Metastatic Pancreatic Carcinoma in the Ovary (tissue), 1 donor: ENCODE data around the genes CDX2 and SLC7A1.

- PRO-cap, result no peak
Measured at GRCh38 chr13:27621993-27622615, 412 bp downstream of the POLR1D start.

DNA sequence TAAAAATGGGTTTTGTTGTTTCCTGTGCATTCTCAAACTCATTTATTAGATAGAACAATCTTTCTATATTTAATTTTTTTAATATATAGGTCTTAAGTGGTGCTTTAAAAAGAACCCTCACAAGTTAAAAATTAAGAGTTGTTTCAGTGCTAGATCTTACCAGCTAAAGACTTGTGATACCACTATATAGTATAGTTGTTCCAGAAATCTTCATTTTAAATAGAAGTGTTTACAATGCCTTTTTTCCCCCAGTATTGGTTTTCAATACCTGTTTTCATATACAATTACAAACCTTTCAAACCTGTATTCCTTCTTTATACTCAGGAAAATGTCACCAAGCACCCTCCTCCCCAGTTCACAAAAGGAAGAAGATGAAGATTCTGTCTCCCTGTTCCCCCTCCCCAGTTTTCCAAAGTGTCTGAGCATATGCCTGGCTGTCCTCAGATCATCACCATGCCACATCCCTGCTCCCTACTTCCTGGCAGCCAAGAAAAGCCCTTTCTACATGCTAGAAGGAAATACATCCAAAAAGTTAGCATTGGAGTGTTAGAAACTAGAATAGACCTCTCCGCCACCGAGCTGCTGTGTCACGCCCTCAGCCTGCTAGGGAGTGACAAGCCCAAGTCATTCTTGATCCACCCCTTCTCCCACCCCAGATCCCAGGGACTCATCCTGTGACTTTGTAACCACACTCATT is 45.0 kb downstream of the POLR1D start:
- PRO-cap, result no peak

DNA sequence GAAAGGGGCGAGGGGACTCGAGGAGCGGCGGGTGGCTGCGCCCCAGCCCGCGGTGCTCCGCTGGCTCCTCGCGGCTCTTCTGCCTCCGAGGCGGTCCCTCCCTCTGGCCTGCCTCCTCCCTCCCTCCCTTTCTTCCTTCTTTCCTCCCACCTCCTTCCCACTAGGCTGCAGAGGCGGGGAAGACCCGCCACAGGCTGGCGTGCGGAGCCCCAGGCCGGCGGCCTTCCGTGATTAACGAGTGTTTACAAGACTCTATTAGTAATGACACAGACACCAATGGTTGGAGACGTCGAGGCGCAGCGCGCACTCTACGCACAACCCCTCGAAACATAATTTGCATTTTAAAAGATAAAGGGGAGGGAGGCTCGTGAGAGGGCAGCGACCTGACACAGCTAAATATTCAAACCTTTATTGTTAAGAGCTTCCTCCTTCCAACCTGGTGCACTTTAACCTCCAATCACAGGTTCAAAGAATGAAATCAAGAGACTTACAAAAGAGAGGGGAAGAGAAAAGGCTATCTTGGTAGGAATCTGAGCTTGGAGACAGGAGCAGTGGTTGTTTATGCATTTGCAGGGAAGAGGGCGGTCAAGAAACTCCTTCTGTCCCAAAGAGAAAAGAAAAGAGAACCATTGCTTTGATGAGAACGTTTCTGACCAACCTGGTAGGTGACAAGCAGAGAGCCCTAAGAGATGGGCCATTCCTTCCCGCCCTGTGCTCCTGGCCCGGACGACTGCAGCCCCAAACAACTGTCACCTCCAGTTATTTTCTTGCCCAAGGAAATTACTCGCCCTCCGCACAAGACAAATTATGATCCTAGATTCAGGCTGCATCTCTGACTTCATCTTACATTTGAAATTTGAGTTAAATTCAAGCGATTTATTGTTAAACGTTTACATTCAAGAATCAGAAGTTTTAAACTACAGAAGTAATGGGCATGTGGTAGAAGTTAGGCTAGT is at the start of gene CDX2:
CDX2 (minus strand) TSS at position 233 of the 956 bp plus-strand sequence.
- PRO-cap, result bidirectional peak, plus-strand start at position 170 of the sequence, minus-strand start at position 81 of the sequence; bidirectional peak, plus-strand start at position 276 of the sequence, minus-strand start at position 229 of the sequence

DNA sequence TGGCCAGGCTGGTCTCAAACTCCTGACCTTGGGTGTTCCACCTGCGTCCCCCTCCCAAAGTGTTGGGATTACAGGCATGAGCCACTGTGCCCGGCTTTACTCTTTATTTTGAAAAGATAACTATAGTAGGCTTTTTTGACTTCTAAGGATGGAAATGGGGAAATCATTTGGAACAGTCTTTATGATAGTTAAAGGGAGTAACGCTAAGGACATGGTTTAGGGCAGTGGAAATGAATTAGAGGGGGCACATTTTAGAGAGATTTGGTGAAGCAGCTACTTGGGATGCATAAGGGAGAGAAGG is 21.8 kb downstream of the PAN3 start:
- PRO-cap, result no peak

DNA sequence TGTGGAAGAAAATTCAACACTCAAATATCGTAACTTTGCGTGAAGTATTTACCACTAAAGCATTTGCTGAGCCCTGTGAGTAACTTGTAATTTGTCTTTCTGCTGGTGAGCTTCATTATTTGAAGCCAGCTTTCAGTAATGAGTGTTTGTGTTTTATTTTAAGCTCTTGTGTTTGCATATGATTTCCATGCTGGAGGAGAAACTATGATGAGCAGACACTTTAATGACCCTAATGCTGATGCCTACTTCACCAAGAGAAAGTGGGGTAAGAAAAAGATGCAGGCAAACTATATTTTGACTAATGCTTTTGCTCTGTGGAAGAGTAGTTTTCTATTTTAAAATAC is 128.8 kb downstream of the PAN3 start:
- PRO-cap, result no peak

DNA sequence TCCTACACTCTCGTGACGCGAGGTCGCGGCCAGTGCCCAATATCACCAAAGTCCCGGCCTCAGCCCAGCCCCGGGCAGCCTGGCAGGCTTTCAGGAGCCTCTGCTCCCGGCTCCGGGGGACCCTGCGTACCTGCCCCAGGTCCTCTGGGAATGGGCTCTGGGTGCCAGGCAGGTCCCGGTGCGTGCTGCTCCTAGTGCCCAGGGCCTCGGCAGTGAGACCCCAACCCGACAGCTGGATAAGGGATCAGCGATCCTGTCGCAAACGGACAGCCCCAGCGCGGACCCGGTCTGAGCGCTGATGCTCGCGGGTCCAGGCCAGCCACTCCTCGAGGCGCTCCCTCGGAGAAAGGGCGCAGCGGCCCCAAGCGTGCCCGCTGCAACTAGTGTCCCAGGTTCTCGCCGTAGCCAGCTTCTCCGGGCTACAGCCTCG is 659 bp downstream of the FLT1 start:
- PRO-cap, result no peak

DNA sequence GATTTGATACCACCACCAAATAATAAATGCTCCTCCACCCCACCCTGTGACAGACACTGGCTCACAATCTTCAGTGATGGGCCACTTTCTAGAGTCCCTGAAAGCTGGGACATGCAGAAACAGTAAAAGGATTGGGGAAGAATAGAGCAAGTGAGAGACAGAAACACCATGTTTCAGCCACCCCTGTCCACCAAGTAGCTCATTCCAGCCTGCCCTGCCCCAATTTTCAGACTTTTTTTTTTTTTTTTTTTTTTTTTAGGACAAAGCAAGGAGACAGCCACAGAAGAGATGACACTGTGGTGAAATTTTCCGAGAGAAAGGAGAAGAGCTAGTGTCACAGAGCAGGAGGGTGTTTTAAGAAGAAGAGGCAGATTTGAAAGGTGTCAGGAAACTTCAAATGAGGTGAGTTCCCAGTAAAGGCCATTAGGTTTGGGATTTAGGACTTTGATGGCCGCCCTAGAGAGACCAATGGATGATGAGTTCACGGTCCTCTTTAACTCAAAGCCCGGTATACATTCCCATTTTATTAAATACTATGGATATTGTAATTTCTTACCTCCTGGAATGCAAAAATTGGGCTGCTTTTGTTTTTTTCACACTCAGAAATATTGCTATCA is 1.4 kb downstream of the SLC46A3 start:
- PRO-cap, result no peak

- PRO-cap, result no peak
Measured at GRCh38 chr13:28719953-28720388, 1.2 kb upstream of the SLC46A3 start.

- PRO-cap, result bidirectional peak, plus-strand start at chr13:29428626, minus-strand start at chr13:29428376; unidirectional peak, minus-strand start at chr13:29428672
Measured at GRCh38 chr13:29428152-29429290, 167.0 kb downstream of the SLC7A1 start.

GRCh38 chr13:29464164-29464789 is 131.2 kb downstream of the SLC7A1 start:
- PRO-cap, result no peak

DNA sequence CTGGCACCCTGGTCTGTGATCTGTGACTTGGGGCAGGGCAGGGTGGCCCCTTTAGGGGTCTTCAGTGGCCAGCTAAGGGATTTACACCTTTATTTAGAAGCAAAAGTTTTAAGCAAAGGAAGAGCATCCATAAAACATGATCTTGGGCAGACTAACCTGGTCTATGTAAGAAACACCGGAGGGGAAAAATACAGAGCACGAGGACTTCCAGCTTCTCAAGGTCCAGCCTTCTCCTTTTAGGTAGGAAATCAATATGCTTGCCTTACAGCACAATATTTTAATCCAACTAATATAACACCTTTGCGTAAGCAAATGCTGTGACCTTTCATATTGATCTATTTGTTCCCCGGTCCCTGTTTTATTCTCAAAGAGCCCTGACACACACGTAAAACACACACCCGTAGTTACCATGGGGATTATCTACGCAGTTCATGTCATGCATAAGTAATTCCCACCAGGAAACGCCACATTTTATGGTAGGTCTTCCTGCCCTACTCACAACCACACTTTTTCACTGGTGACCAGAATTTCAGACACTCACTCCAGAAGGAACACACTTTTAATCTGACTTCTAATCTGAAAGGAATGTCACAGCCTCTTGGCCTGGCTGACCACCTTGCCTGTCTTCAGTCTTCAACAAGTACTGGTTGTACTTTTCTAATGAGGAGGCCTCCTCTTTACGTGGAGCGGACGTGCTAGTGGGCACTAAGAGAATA is 46.9 kb downstream of the SLC7A1 start:
- PRO-cap, result no peak

GRCh38 chr13:29589767-29590269 is 5.7 kb downstream of the SLC7A1 start:
- PRO-cap, result no peak

DNA sequence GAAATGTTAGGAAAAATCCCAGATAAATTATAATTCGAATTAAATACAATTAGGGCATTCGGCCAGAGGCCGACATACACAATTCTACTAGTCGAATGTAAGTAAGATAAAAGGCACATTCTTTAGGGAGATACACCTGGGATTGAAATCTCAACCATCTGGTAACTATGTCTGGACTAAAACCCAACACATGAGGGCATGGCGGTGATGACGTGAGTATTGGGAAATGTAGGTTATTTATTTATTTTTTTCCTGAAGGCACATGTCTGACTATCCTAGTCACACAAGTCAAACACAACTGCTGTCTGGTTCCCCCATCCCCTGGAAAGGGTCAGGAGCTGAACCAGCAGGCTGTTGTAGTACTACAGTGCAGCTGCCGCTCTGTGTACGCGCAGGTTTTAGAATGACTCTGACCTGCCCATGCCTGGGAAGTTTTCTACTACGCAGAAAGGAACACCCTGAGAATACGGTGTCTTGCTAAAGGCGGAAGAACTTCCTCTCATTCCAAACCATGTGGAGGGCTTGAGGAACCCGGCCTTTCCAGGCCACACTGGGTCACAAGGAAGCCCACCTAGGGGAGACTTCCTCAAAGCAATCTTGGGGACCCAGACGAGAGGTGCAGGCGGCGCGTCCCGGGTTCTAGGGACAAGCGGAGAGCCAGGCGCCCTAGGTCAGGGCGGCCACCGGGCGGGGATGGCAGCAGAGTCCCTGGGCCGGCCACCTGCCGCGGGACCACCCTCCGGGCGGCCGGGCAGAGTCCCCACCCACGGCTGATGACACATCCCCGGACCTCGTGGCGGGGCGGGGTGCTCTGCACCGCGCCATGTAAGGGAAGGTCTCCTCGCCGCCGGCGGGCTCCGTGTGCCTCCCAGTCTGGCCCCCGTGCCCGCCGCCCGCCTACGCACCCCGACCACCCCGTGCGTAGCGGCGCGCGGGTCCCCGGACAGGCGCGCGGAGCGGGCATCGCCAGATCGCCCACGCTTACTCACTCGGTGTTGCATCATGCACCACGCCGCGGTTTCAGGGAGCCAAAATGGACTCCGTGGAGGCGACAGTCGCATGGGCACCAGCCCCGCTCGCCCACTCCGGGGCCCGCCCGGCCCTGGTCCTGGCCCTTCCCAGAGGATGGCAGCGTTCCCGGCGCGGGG is 959 bp downstream of the SLC7A1 start:
- PRO-cap, result no peak

DNA sequence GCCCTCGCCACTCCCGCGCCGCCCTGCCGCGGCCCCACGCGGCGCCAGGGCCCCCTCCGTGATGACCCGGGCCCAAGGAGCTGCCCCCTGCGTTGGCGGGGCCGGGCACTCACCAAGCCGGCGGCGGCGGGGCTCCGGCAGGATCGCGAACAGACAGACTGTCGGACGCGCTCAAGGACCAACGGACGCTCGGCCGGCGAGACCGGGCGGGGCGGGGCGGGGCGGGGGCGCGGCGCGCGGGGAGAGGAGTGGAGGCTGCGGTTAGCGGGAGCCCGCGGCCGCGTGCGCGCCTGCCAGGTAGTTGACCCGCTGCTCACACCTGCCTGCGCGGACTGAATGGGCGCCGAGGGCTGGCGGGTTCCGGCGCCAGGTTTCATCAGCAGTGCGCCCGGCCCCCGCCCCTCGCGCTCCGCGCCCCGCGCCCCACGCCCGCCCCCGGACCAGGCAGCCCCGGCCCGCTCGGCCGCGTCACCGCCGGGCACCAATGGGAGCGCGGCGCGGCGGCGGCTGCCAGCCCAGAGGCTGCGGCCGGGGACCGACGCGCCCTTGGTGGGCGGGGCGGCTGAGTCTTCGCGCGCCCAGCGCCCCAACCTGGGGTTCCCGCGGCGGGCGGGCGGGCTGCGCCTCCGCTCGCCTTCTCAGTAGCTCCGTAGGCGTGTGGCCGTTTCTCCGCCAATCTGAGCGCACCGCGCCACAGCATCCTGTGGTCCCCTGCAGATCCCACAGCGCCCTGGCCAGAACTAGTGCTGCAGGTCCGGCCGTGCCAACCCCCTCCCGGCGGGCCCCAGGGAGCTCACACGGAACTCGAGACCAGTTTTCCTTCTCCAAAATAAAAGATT is at the start of gene SLC7A1:
SLC7A1 (minus strand) TSS at position 386 of the 839 bp plus-strand sequence.
- PRO-cap, result unidirectional peak, minus-strand start at position 155 of the sequence; bidirectional peak, plus-strand start at position 597 of the sequence, minus-strand start at position 378 of the sequence

DNA sequence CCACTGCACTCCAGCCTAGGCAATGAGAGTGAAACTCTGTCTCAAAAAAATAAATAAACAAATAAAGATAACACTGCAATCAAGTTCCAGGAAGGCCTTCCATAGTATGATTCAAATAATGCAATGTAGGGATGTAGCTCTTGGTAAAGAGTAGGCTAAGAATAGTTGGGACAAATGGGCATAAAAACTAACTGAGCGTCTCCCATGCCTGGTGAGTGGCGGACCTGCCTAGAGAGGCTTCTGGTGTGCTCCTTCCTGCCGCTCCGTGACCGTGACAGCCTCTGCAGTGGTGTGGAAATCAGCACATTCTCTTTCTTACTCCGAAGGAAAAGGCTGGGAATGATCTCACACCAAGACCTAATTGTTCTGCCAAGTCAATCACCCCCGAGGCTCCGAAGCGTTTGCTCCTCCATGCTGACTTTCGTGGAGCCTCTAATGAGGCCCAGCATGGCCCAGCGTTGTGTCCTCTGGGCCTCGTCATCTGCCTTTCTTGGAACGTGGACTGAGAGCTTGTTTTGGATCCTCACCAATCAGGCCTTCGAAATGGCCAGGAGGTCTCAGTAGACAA is 107.3 kb downstream of the UBL3 start:
- PRO-cap, result unidirectional peak, minus-strand start at position 483 of the sequence

DNA sequence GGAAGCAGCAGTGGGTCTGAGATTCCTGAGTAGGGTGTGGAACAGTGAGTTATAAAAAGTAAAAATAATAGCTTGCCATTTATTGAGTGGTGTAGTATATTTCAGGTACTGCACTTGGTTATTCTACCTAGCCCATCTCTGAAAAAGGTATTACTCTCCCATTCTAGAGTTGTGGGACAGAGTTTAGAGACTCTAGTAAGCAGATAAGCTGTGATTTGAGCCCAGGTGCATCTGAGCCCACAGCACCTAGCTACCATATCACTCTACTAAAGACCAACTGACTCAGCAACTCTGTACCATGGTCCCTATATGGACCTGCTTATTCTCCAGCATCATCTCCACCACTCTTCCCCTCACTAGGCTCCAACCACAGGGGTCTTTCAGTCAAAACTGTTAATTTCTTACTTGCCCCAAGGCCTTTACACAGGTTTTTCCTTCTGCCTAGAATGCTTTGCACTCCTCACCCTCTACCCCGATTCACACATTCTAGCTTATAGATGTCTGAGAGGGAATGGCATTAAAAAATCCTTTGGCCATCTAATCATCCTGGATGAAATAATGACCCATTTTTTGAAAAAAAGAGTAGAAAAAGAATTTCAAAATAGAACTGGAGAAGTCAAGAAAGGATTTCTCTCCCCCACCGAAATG is 64.4 kb downstream of the UBL3 start:
- PRO-cap, result no peak

GRCh38 chr13:30465287-30465590 is 497 bp downstream of the HMGB1 start:
- PRO-cap, result unidirectional peak, minus-strand start at chr13:30465398

DNA sequence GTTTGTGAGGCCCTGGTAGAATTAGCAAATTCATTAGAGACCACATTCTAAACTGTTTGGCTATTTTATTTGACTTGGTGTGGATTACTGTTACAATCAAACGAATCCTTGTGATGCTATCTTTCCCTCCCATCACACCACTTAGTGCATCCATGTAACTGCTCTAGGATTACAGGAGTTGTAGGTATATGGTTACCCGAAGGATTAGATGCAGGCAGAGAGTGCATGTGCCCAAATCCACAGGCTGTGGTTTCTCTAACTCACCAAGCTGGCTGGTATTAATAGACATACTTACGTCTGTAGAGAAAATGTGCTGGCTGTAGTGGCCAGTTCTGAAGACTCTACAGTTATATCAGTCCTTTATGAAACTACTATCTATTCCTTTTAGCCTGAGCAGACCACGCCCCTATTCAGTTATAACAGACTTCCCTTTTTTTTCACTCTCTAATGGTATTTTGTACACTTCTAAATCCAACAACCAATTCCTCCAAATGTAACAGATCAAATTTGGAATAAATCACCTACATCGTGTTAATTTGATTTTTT is 1.1 kb upstream of the HMGB1 start:
- PRO-cap, result no peak

DNA sequence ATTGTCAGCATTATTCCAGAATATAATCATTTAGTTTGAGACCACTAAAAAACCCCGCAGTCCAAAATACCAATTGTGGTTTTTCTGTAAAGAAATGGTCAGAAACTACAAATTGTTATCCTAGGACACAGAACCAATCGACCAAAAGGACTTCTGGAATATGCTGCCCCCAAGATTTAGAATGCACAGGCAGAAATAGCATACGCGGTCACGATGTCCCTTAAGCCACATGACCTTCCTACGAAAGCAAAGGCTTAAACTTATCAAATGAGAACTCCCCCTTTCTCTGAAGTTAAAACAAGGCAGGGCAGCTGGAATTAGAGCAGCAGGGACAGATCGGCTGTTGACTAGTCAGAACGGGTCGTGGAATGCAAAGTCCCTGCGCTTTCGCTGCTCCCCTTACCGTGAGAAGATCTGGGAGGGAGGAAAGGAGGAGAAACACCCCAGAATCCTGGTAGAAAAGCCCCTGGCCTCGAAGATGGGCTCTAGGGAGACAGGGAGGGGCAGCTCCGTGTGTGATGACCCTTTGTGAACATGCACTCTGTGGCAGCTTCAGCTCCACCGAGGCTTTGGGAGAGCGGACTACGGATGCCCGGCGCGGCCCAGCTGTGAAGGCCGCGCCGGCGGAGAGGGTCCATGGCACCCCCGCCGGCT is 780 bp upstream of the USPL1 start:
- PRO-cap, result bidirectional peak, plus-strand start at position 354 of the sequence, minus-strand start at position 183 of the sequence; bidirectional peak, plus-strand start at position 518 of the sequence, minus-strand start at position 543 of the sequence; unidirectional peak, minus-strand start at position 571 of the sequence; unidirectional peak, minus-strand start at position 610 of the sequence

GRCh38 chr13:30737842-30738493 is 2.6 kb downstream of the ALOX5AP start:
- PRO-cap, result no peak